ENCODE data around the gene NDST3.

GRCh38 chr4:116925850-116926311 lies 159.5 kb downstream of the TRAM1L1 start:
- PRO-cap = no peak

DNA sequence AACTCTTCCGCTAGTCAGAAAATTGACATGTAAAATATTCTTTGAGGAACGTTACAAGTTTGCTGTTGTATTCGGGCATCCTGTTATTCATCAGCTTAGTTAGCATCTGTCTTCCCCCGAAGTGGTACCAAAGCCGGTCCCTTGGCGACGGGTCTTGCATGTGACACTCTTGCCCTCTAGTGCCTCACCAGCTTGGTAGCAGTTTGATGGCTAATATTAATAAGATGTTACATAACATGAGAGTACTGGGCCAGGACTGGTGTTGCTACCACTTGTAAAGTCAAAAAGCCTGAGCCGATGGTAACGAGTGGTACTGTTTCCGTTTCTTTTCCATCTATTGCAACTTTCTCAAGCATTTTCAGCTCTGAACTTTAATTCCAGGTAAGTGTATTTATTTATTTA lies at the start of gene NDST3:
Gene NDST3, plus strand, starts transcription at position 275 of the 402 bp plus-strand sequence.
- PRO-cap = no peak

GRCh38 chr4:118586191-118587004 lies 98.8 kb upstream of the METTL14 start:
- PRO-cap = no peak

DNA sequence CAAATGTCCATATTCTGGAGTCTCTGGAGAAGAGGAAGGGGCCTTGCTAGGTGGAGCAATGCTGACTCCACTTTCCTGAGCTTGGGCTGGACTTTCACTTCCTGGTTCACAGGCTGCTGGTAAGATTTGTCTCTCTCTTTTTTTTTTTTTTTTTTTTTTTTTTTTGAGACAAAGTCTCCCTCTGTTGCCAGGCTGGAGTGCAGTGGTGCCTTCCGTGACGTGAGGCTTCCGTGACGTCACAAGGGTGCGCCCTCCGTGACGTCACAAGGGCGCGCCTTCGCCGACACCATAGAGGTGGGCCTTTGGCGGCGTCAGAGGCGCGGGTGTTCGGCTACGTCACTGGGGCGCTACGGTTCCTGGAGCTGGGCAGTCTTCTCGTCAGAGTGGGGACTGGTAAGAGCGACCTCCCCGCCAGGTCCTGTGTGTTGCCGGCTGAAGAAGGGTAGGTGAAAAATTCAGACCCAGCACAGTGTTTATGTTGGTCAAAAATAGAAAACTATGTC lies 93.7 kb upstream of the METTL14 start:
- PRO-cap = bidirectional peak, plus-strand start at position 339 of the sequence, minus-strand start at position 74 of the sequence

DNA sequence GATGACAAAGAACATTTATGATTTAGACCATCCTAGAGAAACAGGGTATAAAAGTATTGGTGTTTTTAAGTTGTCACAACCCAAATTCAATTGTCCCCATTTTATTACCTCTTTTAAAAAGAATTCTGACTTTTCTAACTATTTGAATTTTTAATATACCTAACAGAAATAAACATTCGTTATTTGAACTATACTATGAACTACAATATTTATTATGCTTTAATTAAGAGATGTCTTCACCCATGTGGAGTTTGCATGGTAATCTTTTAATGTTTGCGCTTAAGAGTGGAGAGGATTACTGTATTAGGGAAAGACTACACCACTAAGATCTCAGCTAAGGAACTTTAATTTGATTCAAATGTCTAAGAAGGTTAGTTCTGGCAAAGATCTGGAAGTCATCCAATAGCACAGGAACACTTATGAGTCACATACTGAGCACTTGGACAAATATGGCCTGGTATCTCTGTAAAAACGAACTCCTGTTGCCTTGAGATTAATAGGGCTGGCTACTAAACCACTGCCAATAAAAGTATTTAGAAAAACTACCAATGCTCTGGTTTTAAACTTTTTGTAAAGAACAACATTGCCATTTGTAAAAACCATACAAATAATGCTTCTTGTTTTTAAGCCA lies 70.7 kb downstream of the SEC24D start:
- PRO-cap = no peak

GRCh38 chr4:118816766-118817402 lies 19.0 kb downstream of the SEC24D start:
- PRO-cap = no peak

GRCh38 chr4:118889329-118889754 lies 688 bp downstream of the SYNPO2 start:
- PRO-cap = bidirectional peak, plus-strand start at chr4:118889496, minus-strand start at chr4:118889459

- PRO-cap = no peak
Measured at GRCh38 chr4:118905355-118906073, 16.9 kb downstream of the SYNPO2 start.

- PRO-cap = no peak
Measured at GRCh38 chr4:118919532-118920262, 31.0 kb downstream of the SYNPO2 start.

DNA sequence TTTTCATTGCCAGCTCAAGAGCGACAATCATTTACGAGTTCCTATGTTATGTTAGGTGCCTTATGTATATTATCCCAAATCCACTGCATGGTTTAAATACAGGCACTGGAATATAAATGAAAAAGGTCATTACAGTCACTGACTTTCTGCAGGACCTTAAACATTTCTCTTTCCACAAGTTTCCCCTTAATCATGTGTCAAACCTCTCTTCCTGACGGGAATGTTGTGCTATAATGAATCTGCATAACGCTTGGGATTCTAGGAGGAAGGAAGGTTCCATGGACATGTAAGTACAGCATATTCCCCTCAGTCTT lies 100.6 kb upstream of the MYOZ2 start:
- PRO-cap = no peak

GRCh38 chr4:119212921-119213593 lies 544 bp downstream of the USP53 start:
- PRO-cap = bidirectional peak, plus-strand start at chr4:119213286, minus-strand start at chr4:119213092

DNA sequence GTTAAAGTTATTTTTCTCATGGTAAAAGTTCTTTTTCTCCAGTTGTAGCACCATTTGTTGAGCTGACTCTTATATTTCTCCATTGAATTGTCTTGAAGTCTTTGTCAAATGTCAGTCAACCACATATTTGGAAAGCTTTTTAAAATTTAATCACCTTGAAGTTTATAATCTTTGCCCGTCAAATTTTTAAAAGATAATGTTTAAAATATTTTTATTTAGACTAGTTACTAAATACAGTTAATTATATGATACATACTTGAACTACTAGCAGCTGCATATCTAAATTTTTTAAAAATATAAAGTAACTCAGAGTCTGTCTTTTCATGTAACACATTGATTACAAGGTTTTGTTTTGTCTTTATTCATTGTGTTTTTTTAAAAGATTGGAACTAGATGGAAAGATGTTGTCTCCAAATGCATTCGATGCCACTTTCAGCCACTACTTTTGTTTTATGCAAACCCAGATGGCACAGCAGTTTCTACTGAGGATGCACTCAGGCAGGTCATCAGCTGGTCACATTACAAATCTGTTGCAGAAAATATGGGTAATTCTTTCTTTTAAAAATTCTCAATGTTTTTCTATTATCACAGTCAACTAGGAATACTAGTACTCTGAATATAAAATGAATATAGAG lies 33.4 kb downstream of the C4orf3 start:
- PRO-cap = no peak

DNA sequence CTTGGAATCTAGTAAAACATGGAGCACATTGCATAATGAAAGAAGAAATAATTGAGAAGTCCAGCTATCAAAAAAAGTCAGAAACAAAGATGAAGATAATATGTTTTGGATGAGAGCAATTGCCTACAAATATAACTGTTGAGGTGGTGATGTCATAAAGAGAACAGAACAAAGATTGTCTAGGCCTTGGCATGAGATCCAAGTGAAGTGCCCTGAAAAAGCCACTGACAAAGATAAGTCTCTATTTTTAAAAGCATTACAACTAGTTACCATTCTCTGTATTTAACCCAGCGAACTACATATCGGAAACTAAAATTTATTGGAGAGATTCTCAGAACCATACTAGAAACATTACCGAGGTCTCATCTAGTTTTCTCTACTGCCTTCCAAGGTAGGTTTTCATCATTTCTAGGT lies 127.4 kb downstream of the MAD2L1 start:
- PRO-cap = no peak

DNA sequence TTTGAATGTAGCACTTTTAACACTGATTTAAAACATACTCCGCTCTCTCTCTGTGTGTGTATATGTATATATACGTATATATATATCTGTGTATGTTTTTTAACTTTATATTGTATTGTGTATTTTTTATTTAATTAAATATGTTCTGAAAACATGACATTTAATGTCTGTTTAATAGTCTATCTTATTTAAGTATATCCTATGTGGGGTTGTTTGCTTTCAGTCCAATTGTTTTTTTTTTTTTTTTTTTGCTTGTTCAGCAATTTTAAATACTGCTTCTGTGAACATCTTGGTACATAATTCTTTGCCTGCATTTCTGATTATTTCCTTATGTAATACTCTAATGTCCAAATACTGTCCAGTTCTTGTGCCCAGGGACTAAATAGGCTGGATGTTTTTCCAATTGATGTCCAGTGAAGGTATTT lies 45.1 kb upstream of the MAD2L1 start:
- PRO-cap = no peak

DNA sequence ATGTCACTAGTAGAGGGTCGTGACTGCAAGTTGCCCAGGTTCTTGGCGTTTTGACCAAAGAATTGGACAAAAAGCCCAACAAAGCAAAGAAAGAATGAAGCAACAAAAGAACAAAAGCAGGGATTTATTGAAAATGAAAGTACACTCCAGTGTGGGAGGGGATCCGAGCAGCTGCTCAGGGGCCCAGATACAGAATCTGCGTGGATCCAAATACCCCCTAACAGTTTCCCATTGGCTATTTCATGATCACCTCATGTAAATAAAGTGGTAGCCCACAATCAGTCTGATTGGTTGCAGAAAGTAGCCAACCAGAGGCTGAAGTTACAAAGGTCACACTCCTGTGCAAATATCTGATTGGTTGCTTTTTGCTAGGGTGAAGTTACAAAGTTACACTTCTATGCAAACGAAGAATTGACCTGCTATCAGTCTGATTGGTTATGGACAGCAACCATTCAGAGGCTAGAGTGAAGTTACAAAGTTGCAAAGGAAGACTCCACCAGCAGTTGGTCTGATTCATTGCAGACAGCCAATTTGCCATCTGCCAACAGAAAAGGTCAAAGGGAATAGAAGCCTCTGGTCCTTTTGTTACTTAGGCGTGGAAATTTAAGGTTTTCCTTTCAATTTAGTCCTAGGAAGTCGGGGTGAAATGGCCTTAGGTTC lies 377.8 kb downstream of the PRDM5 start:
- PRO-cap = no peak

DNA sequence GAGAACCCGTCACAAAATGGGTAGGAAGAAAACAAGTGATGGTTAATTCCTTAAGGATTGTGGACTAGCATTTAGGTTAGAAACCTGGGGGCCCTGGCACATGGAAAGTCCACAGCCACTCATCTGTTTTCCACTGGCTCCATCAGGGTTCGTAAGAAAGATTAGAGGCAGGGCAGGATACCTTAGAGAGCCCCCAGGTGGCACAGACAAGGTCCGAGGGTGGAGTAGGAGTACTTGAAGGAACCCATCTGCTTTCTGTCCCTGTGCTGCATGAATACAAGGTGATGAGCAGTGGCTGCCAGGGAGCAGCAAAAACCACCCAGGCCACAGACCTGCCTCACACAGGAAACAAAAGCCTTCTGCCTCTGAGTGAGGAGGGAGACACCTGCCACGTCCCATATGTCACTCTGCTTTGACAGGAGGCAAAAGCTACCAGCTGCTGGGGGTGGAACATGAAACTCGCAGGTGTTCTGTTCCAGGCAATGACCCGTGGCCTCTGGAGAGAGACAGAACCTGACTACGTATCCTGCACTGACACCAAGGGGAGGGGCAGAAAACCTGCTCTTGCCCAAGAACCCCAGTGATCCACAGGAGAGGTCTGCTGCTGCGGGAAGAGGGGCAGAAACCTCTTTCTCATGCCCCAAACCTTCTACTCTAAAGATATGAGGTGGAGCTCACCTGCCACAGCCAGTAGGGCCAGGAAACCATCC lies 173.1 kb downstream of the PRDM5 start:
- PRO-cap = no peak

DNA sequence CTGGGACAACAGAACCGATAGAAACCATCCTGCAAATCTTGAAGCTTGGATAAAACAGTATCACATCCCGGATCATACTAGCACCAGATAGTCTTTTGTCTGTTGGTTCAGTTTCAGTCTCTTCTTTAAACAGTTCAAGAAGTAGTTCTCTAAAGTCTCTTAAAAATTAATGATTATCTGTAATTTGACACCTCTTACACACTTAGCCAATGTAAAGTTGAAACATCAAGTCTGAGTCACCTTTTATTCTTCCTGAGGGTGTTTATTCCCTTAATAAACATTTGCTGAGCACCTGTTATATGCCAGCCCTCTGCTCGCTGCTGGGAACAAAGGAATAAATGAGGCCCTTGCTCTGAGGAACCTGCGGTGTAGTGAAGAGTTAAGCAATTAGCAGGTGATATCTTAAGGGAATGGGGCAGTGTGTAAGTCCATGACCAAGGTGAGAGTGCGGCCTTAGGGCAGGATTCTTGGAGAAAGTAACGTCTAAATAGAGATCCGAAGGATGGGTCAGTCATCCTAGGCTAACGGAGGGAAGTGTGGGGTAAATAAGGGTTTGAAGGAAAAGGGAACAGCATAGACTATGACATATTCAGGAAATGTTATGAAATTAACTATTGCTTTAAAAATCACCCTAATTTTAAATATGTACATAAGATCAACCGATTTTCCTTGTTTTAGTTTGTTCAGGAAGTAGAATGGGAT lies 5.2 kb upstream of the NDNF start:
- PRO-cap = no peak

- PRO-cap = no peak
Measured at GRCh38 chr4:121214068-121214329, 49.9 kb upstream of the TNIP3 start.

DNA sequence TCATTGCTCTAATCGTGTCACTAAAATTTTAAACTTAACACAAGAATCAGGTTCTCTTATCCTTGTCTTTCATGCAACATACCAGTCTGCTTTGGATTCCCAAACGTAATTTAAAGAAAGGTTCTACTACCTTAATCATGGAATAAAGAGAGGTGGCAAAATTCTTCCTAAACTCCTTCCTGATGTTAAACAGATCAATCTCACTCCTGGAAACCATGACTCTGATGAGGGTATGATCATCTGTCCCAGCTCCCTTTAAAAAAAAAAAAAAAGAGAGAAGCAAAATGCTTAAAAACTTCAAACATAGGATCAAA lies 27.4 kb downstream of the ANXA5 start:
- PRO-cap = no peak

- PRO-cap = no peak
Measured at GRCh38 chr4:121697568-121698097, 853 bp upstream of the ANXA5 start.